Kidney epithelial cell (primary cell): ENCODE results near the gene PPP2R5C.

- RAMPAGE, long total RNA: no peak
- RRBS: no CpG with 5 or more reads among the region's 8 CpGs
Measured at GRCh38 chr14:101590001-101590405, 171.5 kb upstream of the PPP2R5C start.

DNA sequence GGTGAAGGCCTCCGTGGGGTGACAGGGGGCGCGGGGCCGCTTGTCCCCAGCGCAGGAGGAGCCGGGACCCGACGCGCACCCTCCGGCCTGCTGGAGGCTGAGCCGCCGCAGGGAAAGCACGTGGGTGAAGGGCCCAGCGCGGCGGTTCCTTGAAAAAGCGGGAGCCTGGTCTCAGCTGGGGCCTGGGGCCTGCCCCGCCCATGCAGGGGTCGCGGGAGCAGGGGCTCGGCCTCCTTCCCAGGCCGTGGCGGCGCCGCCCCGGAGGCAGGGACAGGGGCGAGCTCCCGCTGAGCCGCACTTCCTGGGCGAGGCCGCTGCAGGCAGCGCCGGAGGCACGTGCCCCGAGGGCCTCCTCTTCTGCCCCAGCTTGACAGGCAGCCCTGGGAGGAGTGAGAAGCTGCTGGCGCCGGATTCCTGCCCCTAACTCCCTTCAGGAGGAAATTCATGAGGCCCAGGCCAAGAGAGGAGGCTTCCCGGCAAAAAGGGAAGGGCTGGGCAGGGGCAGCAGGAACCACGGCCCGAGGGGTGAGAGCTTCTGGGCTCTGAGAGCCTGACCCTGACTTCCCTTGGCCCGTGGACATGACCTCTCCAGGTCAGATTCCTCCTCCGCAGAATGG is 55.4 kb upstream of the PPP2R5C start:
- RAMPAGE, long total RNA: no peak
- RRBS: 10% methylated on average over 19 of the region's 42 CpGs

DNA sequence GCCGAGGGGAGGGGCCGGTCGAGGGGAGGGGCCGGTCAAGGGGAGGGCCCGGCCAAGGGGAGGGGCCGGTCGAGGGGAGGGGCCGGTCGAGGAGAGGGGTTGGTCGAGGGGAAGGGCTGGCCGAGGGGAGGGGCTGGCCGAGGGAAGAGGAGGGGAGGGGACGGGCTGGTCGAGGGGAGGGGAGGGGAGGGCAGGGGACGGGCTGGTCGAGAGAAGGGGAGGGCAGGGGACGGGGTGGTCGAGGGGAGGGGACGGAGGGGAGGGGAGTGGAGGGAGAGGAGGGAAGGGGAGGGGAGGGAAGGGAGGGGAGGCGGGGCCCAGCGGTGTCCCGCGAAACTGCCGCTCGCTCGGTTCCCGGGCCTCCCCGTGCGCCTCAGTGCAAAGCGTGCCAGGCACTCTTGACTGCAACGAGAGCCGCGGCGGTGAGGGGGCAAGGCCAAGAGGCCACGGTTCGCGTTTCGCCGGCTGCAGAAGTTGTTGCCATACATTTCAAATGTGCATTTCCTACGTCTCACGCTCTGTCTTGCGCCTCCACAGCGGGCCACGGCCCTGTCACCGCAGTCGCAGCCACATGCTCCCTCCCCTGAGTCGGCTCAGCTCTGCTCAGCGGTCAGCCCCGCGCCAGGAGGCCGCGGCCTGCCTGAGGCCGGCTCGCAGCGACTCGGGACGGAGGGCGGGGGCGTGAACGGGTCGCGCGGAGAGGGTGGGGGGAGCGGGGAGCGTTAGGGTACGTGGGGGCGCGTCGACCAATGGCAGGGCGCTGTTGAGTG is 530 bp upstream of the PPP2R5C start:
- RAMPAGE, long total RNA: no peak
- RRBS: no CpG with 5 or more reads among the region's 70 CpGs

DNA sequence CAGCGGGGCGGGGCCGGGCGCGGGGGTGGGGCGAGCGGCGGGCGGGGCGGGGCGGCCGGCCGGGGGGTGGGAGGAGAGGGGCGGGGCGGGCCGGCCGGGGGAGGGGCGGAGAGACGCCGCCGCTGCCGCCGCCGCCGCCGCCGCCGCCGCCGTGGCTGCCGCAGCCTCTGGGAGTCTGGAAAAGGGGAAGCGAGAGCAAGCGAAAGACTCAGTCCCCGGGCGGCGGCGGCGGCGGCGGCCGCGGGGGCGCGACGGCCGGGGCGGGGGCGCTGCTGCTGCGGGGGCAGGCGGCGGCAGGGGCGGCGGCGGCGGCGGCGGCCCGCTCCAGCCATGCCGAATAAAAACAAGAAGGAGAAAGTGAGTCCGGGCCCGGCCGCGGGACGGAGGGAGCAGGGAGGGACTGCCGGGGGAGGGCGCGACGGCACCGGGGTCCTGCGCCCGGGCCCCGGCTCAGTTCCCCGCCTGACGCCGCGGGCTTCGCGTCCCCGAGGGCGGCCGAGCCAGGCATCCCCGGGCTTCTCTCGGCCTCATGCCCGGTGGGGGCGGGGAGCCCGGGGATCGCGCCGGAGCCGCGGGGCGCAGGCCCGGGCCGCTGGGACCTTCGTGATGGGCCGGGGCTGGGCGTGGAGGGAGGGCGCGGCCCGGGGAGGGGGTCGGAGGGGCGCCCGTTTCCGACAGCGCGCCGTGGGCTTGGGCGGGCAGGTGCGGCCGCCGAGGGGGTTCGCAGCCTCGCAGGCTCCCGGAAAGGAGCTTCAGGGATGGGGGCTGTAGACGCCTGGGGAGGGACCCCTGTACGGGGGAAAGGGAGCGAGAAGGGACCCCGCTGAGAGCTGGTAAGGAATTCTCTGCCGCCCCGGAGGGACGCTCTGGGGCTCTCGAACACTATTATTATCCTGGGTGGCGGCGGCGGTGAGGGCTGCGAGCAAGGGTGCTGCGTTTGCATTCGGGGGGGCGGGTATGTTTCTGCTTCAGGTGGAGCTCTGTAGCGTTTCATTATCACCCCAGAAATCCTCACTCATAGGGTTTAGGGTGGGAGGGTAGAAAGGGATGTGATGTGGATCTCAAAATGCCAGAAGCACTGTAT is at the start of gene PPP2R5C:
TSS of gene PPP2R5C (plus strand) at position 146 of the 1,084 bp plus-strand sequence.
- RAMPAGE, long total RNA: no peak
- RRBS: 2% methylated on average over 29 of the region's 130 CpGs

DNA sequence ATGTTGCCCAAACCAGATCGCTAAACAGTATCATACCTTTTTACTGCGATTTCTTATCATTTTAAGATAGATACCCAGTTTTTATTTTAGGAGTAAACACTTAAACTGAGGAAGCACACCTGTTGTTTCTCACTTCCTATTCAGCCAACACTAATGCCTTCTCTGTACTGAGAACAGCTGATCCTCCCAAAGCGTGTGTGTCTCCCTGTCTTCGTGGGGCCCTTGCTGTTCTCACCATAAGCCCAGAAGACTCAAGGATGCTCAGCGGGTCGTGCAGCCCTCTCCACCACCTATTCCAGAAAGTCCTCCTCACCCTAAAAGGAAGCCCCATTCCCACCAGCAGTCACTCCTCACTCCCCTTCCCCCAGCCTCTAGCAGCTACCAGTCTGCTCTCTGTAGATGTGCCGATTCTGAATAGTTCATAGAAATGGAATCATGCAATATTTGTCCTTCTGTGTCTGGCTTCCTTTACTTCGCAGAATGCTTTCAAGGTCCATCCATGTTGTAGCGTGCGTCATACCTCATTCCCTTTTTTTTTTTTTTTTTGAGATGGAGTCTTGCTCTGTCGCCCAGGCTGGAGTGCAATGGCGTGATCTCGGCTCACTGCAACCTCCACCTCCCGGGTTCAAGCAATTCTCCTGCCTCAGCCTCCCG is 15.0 kb downstream of the PPP2R5C start:
- RAMPAGE, long total RNA: no peak
- RRBS: no CpG with 5 or more reads among the region's 15 CpGs

- RAMPAGE, long total RNA: no peak
- RRBS: 10% methylated on average over 3 of the region's 14 CpGs
Measured at GRCh38 chr14:101807915-101808881, 46.7 kb downstream of the PPP2R5C start.

GRCh38 chr14:101811787-101812648 is 50.5 kb downstream of the PPP2R5C start:
- RAMPAGE, long total RNA: no peak
- RRBS: no CpG with 5 or more reads among the region's 12 CpGs

DNA sequence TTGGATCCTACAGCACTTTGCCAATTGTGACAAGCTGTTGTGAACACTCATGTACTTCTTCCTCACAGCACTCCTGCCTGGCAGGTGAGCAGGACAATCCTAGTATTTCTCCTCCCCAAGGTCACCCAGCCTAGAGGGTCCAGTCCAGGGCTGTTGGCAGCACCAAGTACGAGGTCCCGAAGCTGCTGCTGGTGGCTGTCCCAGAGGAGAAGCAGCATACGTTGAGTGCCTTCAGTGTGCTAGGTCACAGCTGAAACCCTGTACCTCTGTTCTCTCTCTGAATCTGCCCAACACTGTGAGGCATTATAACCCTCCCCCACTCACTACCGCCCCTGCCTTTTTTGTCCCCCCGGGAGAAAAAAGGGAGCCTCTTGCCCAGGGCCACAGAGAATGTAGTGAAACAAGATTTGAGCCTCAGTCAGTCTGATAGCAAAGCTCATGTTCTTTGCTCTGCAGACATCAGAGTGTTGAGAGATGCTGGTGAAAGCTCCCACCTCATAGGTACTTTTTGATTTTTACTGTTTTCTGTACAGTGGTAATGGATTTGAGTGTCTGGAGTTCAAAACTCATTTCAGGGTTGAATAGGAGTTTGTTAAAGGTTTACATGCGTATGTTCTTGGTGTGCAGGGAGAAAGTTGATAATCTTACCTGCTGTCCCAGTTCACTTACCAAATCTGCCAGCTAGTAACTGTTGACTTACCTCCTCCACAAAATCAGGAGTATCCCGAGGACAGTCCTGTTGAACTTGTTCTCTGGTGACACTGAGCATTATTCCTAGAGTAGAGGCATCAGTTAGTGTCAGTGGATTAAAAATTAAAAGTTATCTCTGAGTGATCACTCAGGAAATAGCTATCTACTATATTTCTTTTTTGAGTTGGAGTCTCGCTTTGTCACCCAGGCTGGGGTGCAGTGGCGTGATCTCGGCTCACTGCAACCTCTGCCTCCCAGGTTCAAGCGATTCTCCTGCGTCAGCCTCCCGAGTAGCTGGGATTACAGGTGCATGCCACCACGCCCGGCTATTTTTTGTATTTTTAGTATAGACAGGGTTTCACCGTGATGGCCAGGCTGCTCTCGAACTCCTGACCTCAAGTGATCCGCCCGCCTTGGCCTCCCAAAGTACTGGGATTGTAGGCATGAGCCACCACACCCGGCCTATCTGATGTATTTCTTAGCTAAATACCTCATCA is 53.7 kb downstream of the PPP2R5C start:
- RAMPAGE, long total RNA: no peak
- RRBS: no CpG with 5 or more reads among the region's 20 CpGs

GRCh38 chr14:101822765-101823376 is 61.4 kb downstream of the PPP2R5C start:
- RAMPAGE, long total RNA: no peak
- RRBS: 33% methylated on average over 4 of the region's 10 CpGs

GRCh38 chr14:101842168-101842508 is 80.6 kb downstream of the PPP2R5C start:
- RAMPAGE, long total RNA: no peak
- RRBS: 93% methylated on average over 5 of the region's 13 CpGs

DNA sequence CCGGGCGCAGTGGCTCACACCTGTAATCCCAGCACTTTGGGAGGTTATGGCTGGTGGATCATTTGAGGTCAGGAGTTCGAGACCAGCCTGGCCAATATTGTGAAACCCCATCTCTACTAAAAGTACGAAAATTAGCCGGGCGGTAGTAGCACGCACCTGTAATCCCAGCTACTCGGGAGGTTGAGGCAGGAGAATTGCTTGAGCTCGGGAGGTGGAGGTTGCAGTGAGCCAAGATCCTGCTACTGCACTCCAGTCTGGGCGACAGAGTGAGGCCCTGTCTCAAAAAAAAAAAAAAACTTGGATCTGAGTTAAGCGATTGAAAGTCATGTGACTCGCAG is 52.8 kb upstream of the DYNC1H1 start:
- RAMPAGE, long total RNA: no peak
- RRBS: no CpG with 5 or more reads among the region's 12 CpGs

DNA sequence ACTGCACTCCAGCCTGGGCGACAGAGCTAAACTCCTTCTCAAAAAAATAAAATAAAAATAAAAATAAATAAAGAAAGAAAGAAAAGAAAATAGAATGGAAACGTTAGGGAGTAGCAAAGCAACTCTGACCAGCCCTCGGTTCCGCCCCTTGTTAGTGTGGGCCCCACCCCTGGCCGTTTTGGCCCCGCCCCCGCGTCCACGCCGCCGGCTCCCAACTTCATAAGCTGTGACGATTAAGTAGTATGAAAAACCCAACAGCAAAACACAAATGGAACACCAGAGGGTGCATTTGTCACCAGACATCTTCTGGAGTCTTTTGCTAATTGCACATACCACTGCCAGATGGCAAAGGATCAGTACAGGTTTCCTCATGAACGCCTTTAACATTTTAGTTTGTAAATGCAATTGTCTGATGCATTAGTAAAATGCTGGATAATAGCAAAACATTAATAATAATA is 23.8 kb downstream of the HSP90AA1 start:
- RAMPAGE, long total RNA: no peak
- RRBS: no CpG with 5 or more reads among the region's 13 CpGs

GRCh38 chr14:102084247-102084584 is 2.6 kb downstream of the HSP90AA1 start:
- RAMPAGE, long total RNA: no peak
- RRBS: no CpG with 5 or more reads among the region's 4 CpGs

DNA sequence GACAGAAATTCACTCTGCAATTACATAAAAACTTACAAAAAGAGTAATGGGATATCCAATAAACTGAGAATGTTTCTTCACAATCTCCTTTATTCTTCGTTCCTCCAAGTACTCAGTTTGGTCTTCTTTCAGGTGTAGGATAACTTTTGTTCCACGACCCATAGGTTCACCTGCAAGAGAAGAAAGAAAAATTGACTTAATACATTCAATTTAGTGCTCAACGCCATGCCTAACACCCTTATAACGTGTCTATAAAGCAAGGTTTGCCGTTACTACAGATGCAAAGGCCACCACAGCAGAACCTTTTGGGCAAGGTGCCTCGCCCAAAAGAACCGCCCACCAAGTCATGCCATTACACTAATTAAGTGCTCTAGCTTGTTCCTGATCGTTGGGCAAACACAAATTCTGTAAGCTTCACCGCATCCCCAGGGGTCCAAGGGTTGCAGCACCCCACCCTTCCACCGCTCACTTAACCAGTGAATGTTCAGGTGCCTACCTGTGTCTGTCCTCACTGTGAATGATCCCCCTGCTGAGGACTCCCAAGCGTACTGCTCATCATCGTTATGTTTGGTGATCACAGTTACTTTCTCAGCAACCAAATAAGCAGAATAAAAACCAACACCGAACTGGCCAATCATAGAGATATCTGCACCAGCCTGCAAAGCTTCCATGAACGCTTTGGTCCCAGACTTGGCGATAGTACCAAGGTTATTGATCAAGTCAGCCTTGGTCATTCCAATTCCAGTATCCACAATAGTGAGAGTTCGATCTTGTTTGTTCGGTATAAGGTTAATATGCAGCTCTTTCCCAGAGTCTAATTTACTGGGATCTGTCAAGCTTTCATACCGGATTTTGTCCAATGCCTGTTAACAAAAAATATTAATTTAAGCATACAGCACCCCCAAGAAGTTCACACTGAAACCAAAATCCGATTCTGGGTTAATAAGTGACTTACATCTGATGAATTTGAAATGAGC is 1.3 kb downstream of the HSP90AA1 start:
- RAMPAGE, long total RNA: start-site peak on the minus strand centred at position 623 of the sequence, 241 bp wide, 984 and 258 reads in 2 replicates
- RRBS: no CpG with 5 or more reads among the region's 19 CpGs

DNA sequence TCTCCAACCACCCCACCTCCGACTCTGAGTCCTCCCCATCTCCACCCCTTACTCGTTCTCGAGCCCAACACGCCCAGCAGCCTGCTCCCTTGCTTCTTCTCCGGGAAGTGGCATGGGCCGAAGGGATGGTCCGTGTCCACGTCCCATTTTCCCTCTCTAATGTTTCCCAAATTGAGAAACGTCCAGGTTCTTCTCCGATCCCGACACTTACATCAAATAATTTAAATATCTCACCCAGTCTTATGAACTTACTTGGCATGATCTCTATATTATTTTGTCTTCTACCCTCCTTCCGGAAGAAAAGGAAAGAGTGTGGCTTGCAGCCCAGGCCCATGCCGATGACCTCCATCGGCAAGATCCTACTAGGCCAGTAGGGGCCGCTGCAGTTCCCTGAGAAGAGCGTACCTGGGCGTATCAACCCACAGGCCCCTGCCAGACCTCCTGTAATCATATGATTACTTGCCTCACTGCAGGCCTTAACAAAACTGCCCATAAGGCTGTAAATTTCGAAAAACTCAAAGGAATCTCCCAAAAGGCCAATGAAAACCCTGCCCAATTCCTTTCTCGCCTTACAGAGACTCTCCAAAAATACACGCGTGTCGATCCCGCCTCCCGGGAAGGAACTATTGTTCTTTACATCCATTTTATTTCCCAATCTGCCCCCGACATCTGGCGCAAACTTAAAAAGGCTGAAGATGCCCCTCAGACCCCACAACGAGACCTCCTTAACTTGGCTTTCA is 69.7 kb downstream of the MOK start:
- RAMPAGE, long total RNA: no peak
- RRBS: no CpG with 5 or more reads among the region's 27 CpGs

DNA sequence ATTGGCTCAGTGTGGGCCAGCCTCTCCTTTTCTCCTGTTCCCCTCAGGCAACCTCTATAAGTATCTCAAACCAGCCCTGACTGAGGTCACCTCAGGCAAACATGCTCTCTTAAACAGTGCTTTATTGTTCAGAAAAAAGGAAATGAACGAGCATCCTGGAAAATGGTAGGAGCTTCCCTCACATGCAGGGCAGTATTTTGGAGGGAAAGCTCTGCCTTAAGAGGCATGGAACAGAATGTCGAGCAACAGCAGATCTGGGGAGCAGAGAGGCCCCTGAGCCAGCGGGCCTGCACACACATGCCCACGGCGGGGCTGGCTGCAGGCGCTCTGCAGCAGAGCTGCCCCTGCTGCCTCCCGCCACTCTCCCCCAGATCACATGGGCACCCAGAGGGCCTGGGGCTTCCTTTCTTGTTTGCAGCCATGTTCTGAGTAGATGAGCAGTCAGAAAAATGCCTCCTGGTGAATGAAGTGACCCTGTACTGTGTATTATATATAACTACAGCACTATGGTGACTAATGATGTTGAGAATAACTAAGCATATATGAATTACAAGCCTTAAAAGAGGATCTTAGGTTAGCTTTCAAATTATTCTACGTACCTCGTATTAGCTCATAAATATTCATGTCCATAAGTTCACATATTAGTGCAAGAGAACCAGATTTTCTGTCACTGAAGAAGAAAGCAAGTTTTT is 41.9 kb downstream of the MOK start:
- RAMPAGE, long total RNA: no peak
- RRBS: no CpG with 5 or more reads among the region's 9 CpGs

DNA sequence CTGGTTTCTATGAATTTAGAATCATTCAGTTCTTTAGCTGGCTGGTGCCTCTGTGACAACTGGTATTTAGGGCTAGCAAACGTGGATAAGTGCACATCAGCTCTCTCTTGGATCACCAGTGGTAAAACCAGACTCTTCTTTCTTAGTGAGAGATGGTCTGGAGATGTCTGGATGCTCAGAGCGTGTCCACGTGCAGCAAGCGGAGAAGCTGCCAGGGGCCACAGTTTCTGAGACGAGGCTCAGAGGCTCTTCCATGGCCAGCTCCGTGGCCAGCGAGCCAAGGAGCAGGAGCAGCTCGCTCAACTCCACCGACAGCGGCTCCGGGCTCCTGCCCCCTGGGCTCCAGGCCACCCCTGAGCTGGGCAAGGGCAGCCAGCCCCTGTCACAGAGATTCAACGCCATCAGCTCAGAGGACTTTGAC is 68.9 kb downstream of the TECPR2 start:
- RAMPAGE, long total RNA: no peak
- RRBS: no CpG with 5 or more reads among the region's 12 CpGs

DNA sequence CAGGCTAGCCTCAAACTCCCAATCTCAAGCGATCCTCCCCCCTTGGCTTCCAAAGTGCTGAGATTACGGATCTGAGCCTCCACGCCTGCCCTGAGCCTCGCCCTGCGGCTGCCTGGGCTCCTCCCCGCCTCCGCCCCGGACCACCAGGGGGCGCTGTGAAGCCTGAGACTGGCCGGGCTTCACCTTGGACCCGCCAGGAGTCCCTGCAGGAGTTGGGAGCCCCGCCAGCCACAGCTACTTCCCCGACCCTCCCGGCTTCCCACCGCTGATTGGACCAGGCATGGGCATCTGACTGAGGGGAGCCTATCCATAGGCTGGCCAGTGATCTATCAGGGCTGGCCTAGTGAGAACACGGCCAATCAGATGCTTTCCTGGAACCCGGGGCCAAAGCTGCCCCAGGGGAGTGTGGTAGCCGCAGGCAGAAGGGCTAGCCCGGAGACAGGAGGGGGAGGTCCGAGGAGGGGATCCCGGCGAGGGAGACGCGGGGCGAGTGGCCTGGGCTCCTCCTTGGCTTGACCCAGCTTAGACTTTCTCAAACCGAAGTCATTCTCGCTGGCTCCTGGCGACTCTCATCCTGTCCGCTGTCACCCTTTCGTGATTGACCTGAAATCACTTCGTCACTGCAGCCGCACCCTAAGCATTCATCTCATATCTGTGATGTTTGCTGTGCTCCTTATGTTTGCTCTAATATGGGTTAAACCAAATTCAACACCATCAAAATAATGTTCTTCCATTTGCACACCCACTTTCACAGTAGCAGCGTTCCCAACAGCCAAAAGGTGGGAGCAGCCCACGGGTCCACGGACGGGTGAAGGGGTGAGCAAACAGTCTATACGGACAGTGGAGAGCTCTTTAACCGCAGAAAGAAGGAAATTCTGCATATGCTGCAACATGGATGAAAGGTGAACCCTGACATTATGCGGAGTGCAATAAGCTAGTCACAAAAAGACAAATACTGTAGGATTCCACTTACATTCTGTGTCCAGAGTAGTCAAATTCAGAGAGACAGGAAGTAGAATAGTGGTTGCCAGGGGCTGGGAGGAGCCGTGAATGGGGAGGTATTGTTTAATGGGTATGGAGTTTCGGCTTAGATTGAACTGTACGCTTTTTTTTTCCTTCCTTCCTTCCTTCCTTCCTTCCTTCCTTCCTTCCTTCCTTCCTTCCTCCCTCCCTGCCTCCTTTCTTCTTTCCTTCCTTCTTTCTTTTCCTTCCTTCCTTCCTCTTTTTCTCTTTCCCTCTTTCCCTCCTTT is 15.4 kb upstream of the ANKRD9 start:
- RAMPAGE, long total RNA: no peak
- RRBS: 4% methylated on average over 9 of the region's 42 CpGs

- RAMPAGE, long total RNA: no peak
- RRBS: no CpG with 5 or more reads among the region's 19 CpGs
Measured at GRCh38 chr14:102590459-102591253, 1.8 kb upstream of the RCOR1 start.

- RAMPAGE, long total RNA: no peak
- RRBS: no CpG with 5 or more reads among the region's 12 CpGs
Measured at GRCh38 chr14:102593686-102594190, 1.3 kb downstream of the RCOR1 start.